Cardiac septum (tissue), 1 donor: Measurements from ENCODE around the gene GID4.

DNA sequence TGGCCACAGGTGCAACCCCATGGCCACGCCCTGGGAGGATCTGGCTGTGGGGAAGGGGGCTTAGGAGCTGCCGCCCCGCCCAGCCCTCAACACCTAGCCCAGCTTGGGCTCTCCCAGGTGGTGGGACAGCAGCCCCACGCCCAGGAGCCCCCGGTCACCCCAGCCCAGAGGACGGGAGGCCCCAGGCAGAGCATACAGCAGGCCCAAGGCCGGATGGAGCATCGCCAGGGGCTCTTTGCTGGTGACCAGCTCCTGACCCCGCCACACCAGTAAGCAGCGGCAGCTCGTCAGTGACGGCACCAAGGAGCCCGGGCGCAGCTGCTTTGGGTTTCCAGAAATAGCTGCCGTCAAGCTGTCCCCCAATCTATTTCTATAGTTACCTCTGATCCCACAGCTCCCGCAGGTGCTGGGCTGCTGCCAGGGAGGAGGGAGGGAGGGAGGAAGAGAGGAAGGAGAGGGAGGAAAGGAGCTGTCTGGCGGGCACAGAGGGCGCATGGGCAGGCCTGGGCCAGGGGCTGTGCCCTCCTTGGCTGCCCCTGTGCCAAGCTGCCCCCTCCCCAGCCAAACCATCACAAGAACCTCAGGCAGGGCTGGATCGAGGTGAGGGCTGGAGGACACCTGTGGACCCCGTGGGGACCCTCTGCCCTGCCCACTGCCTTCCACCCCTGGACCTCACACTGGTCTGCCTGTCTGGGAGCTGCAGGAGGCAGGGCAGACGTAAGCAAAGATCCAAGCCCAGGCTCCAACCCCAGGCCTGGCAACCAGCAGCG is 10.8 kb upstream of the RASD1 start:
- PRO-cap = no peak

- PRO-cap = no peak
These were observed 31.3 kb upstream of the RASD1 start for GRCh38 chr17:17527292-17528129.

DNA sequence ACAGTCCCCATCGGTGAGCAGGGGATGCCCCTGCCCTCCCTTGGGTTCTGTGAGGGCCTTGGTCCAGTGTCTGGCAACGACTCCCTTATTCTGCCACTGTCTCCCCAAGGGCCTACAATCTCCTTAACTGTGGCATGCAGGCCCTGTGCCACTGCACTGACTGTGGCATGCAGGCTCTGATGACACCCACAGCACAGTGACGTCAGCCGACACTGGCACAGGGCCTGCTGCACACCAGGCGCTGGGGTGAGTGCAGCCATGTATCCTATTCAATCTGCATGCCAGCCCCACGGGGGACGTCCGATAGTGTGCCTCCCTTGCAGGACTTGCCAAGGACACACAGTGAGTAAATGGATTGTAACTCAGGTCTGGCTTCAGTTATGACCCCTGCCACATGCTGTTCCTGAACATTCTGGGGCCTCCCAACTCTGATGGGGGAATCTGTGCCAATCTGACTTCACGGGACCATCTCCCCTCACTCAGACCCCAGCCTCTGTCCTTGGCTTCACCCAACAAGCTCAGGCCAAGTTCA is 39.8 kb upstream of the RASD1 start:
- PRO-cap = no peak

GRCh38 chr17:17565531-17566133 is 25.9 kb downstream of the PEMT start:
- PRO-cap = unidirectional peak, minus-strand start at chr17:17565740

- PRO-cap = no peak
These were observed 2.1 kb downstream of the RAI1 start for GRCh38 chr17:17683312-17683825.

DNA sequence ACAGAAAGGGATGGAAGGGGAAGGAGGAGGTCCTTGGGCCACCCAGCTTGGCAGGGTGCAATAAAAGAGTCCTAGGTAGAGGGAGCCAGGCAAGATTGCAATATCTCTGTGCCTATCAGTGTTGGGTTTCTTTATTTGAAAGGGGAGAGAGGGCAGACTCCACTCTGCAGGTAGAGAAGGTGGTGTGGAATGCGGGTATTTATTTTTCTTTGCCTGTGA is 11.5 kb downstream of the RAI1 start:
- PRO-cap = no peak

DNA sequence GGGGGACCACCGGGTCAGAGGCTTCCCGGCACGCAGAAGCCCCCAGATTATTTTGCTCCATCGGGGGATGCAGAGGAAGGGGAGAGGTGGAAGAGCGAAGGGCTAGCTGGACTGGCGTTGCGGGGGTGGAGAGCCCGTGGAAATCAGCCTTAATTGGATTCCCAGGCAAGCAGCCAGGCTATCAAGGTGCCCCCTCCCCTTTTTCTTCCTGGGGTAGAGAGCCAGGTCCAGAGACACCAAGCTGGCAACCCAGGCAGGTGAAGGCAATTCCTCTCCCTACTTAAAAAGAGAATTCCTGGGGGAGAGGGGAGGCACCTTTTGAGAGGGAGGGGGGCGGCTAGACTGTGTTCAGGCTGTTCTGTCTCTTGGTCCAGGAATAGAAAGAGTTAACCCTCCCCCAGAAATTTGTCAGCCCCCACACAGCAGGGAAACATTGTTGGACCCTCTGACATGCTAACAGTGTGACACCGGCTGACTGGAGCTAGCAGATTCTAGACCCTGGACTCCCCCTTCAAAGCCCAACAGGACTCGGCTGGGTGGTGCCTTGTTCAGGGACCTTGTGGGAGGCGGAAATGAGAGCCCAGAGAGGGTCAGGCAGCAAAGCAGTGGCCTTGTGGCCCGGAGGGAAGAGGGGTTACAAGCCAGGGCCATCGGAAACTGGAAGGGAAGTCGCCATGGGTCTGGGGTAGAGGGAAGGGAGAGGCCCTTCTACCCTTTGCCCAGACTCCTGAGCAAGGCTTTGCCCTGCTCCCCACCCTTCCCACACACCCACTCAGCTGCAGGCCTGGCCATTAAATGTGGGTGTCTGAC is 44.5 kb downstream of the RAI1 start:
- PRO-cap = no peak

DNA sequence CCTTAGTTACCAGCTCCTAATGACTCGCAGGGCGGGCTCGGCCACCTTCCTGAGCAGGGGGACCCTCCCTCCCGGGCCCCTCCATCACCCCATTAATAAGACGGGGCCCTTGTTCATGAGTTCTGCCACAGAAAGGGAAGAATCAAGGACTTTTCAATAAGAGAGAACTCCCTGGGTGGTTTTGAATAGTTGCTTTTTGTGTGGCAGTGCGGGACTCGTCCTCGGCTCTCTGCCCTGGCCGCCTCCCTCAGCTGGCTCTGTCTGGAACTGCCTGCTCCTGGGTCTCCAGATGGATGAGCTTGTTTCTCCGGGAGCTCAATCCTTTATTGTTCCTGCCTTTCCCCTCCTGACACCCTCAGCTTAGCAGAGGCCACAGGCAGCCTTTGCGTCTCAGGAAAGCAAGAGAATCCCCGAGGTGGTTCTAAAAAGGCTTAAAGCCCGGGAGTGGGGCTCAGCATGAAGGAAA is 60.1 kb downstream of the RAI1 start:
- PRO-cap = no peak

DNA sequence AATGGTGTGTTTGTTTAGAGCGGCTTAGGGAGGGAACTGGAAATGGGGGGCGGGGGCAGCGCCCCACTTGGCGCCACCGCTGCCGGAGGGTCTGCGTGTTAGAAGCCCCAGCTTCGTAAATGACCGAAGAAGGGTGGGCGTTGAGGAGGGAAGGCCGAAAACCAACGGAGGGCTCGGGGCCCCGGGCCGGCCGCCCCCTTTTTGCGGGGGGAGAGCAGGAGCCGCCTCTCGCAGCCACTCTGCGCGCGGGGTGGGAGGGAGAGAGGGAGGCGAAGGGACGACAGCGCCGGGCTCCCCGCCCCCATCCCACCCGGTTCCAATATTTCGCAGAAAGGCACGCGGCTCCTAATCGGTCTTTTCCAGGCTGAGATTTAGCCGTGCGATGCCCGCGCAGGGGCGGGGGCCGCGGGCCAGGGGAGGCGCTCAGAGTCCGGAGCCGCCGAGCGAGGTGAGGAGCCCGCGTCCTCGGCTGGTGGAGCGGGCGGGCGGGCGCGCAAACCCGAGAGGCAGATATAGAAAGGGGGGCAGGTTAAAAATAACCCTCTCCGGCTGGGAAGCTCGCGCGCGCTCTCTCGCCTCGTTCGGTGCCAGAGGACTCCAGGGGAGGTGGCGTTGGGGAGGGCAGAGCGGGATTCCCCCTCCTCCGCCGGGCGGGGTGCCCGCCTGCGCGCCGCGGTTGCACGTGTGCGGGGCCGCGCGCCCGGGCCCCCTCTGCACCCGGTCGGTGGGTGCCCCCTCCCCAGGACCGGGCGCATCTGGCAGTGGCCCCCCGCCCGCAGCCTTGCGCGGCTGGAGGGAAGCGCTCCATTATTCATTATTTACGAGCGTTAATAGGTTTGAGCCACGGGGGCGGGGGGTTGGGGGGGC is 54.8 kb downstream of the SREBF1 start:
- PRO-cap = bidirectional peak, plus-strand start at position 580 of the sequence, minus-strand start at position 471 of the sequence

DNA sequence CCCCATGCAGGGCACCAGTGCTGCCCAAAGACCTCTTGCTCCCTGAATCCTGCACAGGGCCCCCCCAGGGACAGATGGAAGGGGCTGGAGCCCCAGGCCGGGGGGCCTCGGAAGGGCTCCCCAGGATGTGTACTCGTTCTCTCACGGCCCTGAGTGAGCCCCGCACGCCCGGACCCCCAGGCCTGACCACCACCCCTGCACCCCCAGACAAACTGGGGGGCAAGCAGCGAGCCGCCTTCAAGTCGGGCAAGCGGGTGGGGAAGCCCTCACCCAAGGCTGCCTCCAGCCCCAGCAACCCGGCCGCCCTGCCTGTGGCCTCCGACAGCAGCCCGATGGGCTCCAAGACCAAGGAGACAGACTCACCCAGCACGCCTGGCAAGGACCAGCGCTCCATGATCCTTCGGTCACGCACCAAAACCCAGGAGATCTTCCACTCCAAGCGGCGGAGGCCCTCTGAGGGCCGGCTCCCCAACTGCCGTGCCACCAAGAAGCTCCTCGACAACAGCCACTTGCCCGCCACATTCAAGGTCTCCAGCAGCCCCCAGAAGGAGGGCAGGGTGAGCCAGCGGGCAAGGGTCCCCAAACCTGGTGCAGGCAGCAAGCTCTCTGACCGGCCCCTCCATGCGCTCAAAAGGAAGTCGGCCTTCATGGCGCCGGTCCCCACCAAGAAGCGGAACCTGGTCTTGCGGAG is 40.7 kb downstream of the SREBF1 start:
- PRO-cap = no peak

DNA sequence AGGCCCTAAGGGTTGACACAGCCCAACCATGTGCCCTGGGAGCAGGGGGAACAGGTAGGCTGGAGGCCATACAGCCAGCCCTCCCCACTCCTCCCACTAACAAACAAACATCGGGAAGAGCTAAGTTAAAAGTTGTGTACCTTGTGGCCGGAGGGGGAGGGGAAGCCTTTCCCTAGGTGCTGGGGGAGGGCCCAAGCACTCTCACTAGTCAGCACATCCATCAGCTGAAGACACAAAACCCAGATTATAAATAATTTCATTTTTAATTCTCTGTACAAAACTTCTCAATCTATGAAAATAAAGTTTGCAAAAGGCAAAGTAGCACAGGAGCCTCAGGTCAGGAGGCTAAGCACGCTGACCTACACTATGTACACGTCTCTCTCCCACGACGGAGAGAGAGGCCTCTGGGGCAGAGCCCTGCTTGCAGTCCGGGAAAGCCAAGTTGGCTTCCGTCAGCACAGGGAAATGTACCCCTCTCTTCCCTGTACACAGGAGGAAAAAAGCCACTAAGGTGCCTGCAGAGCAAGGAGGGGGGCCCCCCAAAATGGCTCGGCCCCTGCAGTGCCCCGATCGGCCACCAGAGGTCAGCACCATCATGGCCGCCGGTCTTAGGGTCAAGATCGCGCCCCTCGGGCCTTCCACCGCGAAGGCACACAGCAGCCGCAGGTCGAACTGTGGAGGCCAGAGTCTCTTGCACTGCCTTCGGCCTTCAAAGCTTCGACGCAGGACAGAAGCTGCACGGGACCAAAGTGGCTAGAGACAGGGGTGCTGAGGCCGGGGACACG is 24.8 kb downstream of the SREBF1 start:
- PRO-cap = no peak

DNA sequence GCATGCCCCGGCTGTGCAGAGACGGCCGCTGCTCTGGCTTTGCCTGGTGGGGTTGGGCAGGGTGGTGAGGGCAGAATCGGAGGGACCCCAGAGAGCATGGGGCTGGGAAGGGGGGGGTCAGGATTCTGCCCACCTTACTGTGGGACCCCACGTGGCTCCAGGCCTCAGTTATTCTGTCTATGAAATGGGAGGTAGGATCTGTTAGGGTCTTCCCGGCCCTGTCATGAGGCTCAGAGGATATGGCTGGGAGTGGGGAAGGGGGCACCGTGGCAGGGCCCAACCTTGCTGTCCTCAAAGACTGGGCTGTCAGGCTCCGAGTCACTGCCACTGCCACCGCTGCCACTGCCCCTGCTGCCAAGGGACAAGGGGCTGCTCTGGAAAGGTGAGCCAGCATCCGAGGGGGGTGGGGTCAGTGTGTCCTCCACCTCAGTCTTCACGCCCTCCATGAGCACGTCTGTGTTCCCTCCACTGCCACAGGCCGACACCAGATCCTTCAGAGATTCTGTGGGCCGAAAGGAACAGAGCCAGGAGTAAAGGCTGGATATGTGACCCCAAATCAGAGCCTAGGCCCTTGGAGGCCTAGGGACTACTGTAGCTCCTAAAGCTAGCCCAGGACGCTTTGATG is 19.3 kb downstream of the SREBF1 start:
- PRO-cap = no peak

DNA sequence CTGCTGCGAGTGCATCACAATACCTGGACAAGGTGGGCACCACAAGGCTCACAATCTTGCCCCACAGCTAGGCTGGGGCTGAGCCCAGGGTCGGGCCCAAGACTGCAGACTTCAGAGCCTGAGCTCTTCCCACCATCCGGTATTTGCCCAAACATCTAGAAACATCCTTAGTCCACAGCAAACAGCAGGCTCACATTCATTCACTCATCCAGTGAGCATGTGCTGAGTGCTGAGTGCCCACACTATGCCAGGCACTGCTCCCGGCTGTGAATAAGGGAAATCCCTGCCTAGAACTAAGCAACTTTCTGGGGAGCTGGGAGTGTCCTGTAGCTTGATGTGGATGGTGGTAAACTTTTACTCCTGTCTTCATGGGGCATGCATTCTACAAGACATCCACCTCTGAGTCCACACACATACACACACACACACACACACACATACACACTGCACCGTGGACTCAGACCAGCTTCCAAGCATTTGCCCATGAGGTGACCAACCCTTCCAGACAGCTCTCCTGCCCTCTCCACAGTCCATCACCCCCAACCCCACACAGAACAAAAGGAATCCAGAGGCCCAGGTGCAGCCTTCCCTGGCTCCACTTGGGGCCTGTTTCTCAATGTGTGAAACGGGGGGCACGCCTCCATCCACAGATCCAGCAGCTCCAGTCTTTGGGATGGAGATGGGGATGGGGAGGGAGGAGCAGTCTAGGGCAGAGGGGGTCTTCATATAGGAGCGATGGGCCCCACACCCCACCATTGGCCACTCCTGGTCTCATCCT is 15.9 kb downstream of the SREBF1 start:
- PRO-cap = no peak

DNA sequence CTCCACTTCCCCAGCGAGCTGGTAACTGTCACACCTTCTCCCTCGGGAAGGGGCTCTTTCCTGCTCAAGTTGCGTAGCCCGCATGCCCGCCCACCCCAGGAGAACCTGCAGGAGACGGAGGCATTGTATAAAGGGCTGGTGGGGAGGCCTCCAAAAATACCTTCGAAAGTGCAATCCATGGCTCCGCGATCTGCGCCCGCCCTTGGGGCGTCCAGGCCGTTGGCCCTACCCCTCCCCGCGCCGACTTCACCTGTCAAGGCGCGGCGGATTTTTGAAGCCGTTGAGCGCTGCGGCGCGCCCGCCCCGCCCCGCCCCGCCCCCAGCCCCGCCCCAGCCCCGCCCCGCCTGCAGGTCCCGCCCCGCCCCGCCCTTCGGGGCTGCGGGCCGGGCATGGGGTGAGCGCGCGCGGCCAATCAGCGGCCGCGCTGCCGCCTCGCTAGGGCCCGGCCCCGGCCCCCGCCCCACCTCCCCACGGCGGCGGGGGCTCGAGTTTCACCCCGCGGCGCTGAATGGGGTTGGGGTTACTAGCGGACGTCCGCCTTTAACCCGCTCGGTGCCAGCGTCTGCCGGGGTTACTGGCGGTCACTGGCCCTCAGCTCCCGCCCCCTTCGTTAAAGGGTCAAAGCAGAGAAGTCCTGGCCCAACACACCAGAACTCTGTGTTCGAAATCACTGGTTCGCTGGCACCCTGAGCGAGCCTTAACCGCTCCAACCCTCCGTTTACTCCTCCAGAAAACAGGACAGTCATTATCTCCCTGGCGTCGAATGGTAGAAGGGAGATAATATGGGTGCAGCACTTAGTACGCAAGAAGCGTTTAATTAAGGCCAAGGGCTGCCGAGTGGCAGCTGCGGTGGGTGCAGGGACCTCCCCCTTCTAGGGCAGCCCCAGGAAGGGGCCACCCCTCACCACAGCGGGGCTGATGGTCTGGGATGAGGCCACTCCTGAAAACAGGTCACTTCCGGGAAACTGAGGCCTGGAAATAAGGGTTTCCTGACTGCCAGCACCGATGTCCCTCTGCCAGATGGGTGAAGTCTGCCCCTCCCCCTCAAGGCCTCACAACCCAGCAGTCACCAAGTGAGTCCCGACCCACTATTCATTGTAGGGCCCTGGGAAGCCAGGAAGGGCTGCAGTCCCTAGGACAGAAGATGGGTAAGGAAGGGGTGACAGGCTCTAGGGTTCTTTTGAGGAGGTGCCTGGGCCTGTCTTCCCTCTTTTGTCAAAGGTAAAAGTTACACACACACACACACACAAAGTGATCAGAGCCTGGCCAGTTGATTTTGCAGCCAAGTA is 13.0 kb downstream of the SREBF1 start:
- PRO-cap = bidirectional peak, plus-strand start at position 508 of the sequence, minus-strand start at position 247 of the sequence

- PRO-cap = no peak
These were observed 4.6 kb upstream of the SREBF1 start for GRCh38 chr17:17841458-17841684.

DNA sequence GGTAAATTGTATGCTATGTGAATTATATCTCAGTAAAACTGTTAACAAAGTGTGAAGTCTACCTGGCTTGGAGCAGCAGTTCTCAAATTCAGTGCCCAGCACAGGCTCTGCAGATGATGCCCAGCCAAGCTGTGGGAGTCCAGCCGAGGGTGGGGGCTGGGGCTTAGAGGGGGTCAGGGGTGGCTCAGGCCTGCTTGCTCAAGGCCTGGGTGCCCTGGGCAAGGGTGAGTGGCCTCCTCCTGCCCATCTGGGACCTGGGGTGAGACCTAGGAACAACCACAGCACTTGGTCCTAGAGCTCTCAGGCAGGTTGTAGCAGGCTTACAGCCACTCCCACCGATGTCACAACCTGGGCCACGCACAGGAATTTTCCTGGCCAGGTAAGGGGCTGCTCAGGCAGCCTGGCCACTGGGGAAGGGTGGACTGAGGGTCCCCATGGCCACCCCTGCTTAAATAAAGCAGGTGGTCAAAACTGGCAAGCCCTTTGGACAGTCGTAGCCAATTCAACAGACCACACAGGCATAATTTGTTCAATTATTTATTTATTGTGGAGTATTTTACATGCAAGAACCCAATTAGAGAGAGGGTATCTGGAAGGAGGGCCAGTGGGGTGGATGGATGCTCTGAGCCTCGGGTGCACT is 6.3 kb upstream of the SREBF1 start:
- PRO-cap = no peak

DNA sequence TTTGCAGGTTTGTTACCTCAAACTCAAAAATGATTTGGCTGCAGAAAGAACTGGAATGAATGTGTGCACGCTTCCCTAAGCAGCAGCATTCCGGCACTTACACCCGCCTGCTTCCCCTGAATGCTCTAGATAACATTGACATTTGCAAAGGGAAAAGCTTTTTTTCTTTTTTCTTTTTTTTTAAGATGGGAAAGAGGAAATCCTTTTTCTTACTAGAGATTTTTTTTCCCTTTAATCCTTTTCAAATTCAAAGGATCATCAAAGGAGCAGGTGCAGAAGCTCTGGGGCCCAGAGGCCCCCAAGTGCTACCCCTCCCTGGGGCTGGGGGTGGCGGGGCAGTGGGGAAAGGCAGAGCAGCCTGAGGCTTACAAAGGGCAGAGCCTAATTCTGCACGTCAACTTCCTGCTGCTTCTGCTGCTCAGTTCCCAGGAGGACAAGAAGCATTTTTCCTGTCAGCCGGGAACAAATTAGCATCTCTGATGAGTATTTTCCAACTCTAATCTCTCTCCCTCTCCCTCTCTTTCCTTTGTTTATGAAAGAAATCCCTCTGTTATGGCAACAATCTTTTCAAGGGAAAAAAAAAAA is 32.0 kb upstream of the SREBF1 start:
- PRO-cap = no peak

GRCh38 chr17:18039258-18040323 is at the start of gene GID4:
Gene GID4 (plus strand): TSS chr17:18039408.
- PRO-cap = bidirectional peak, plus-strand start at chr17:18039481, minus-strand start at chr17:18039168

- PRO-cap = no peak
These were observed 4.7 kb downstream of the GID4 start for GRCh38 chr17:18043828-18044292.

GRCh38 chr17:18108365-18108671 is 238 bp upstream of the MYO15A start:
- PRO-cap = no peak